GM23248 (cell line): ENCODE measurements around a stretch of chr1.

DNA sequence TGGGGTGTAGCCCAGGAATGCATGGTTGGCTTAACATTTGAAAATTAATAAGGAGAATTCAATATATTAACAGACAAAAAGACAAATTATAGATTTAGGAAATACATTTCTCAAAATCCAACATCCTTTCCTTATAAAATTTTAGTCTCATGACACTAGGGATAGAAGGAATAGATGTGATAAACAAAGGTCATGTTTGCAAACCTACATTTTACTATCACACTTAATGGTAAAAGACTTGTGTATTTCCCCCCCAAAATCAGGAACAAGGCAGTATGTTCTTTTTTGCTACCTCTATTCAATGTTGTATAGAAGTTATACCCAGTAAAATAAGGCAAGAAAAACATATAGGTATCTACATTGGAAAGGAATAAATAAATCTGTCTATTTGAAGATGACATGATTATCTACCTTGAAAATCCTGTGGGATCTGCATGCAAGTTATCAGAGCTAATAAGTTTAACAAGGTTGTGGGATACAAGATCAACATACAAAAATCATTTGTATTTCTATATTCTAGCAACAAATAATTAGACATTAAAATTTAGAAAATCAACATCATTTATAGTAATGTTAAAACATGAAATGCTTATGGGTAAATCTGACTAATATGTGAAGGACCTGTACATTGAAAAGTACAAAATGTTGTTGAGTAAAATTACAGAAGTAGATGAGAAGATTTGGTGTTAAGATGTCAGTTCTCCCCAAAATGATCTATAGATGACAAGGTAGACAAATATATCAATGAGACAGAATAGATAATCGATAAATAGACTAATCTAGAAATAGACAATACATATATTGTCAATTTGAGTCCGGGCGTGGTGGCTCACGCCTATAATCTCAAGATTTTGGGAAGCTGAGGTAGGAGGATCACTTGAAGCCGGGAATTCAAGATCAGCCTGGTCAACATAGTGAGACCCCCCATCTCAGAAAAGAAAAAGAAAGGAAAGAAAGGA lies 22.1 kb upstream of the DDR2 start:
- RAMPAGE, long total RNA, result no peak

DNA sequence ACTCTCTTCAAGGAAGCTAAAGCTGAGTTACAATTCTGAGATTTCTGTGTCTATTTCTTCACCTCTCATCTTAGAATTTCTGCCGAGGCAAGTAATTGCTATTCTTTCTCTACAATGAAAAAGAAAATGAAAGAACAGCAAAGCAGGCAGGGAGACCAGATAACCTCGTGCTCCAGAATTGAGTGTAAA lies 5.6 kb upstream of the DDR2 start:
- RAMPAGE, long total RNA, result no peak

DNA sequence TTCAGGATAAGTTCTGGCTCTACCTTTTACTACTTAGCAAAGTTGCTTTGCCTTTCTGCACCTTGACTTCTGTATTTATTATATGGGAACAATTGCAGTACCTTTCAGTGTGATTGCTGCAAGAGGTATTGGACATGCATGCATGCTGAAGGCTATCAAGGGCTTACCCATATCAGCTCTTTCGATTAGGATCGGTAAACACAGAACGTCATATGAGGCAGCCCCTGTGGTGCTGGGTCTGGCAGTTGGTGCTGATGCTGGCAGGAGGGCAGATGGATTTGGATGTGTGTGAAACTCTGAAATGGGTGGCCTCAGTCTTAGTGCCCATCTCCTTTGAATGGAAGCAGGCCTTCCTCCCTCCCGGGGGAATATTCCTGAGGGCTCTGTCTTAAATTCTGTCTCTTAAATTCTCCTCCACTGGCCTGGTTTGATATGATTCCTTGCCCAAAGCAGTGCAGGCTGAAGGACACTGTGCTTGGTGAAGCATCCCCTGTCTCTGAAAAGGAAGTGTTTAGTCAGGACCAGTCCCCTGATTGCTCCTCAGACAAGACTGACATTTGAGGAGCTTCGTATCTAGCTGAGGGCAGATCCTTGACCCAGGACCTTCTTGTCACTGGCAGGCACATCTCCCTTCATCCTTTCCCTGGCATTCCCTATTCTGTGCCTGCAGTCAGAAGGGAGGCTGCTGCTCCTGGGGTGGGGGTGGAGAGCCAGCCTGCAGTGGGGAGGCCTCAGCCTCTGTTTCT lies 2.2 kb downstream of the DDR2 start:
- RAMPAGE, long total RNA, result no peak

GRCh38 chr1:162703675-162703971 lies 71.4 kb downstream of the DDR2 start:
- RAMPAGE, long total RNA, result no peak

DNA sequence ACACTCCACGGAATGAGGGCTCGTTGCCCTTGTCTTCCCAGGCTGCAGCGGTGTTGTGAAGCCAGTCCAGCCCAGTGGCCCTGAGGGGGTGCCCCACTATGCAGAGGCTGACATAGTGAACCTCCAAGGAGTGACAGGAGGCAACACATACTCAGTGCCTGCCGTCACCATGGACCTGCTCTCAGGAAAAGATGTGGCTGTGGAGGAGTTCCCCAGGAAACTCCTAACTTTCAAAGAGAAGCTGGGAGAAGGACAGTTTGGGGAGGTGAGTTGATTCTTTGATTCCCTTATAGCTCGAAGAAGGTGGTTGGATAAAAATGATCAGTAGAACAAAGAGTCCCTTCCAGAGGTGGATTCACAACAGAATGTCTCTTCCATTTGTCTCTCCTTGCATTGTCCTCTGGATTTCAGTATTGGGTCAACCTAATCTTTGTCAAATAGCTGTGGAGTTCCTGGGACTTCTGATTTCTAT lies 18.5 kb upstream of the HSD17B7 start:
- RAMPAGE, long total RNA, result no peak

DNA sequence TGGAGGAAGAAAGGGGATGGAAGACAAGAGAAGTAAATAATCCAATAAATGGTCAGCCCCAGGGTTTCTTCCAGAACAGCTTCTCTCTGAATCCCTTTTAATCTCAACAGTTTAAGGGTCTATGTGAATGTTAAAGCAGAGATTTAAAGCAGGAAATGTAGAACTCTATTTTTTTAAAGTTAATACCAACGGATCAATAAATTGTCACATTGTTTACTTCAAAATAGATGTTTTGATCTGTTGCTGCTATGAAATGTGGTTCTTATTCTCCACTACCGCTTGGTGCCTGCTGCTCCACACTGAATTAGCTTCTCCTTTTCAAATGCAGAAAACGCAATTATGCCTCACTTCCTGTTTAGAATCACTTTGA lies 36.0 kb downstream of the RGS5 start:
- RAMPAGE, long total RNA, result no peak

- RAMPAGE, long total RNA, result no peak
Observed at GRCh38 chr1:163231382-163231909, 28.7 kb upstream of the RGS5 start.

- RAMPAGE, long total RNA, result no peak
Observed at GRCh38 chr1:164560850-164561464, 2.0 kb downstream of the PBX1 start.

GRCh38 chr1:164575558-164576112 lies 16.7 kb downstream of the PBX1 start:
- RAMPAGE, long total RNA, result no peak

GRCh38 chr1:164597007-164597464 lies 38.1 kb downstream of the PBX1 start:
- RAMPAGE, long total RNA, result no peak

- RAMPAGE, long total RNA, result no peak
Observed at GRCh38 chr1:164598218-164599233, 39.5 kb downstream of the PBX1 start.

DNA sequence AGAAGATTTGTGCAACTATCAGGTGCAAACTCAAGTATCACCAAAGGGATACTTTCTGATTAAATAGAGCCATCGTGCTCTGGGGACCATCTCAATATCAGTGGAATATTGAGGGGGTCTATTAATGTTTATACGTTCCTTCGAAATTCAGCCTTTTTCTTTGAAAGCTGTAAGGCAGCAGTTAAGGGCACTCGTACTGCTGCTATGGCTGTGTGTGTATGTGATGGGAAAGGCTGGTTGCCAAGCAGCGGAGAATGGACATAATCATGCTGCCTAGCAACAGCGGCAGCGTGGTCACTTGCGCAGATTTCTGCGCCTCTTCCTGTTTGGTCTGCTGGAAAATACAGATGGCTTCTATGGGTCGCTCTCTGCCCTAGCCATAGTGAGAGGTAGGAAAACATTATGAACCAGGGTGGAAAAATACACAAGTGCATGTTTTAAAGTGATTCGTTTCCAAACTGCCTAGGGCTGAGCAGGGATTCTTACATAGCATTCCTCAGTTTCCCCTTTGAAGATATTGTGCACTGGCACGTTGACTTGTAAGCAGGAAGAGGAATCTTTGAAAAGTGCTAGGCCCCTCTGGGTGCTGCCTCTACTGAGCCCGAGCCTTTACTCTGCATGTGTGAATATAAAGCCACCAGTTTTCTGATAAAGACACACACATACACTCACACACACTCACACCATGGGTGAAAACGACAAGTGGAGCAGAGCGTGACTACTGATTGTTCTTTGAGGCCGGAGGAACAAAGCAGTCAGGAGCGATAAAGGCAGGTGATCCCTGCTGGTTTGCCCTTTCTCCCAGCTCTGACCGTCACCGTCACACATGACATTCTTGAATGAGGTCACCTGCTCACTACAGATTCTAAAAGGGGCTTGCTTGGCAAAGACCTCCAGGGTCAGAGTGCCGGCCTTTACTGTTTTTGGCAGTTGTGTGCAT lies 79.2 kb downstream of the PBX1 start:
- RAMPAGE, long total RNA, result no peak

- RAMPAGE, long total RNA, result no peak
Observed at GRCh38 chr1:164699531-164700890, 141.0 kb downstream of the PBX1 start.

DNA sequence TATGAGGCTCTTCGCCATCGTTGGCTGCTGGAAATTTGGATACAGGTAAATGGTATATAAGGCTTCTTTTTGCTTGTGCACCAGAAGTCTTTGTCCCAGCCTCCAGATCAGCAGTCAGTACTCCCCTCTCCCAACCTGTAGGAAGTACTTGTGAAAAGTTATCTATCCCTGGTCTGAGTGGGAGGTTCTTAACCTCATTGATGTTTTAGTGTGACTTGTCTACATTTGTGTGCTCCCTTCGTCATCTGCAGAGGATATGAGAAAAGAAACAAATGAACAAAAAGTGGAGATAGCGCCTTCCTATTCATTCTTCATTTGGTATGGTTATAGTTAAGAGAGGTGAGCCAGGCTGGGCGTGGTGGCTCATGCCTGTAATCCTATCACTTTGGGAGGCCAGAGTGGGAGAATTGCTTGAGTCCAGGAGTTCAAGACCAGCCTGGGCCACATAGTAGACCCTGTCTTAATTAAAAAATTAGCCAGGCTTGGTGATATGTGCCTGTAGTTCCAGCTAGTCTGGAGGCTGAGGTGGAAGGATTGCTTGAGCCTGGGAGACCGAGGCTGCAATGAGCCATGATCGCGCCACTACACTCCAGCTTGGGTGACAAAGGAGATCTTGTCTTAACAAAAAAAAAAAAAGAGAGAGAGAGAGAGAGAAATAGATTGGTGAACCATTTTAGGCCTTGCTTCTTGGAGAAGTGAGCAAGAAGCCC lies 168.9 kb downstream of the PBX1 start:
- RAMPAGE, long total RNA, result no peak

GRCh38 chr1:164792390-164792855 lies 233.4 kb downstream of the PBX1 start:
- RAMPAGE, long total RNA, result no peak

GRCh38 chr1:164794158-164794751 lies 235.3 kb downstream of the PBX1 start:
- RAMPAGE, long total RNA, result no peak

DNA sequence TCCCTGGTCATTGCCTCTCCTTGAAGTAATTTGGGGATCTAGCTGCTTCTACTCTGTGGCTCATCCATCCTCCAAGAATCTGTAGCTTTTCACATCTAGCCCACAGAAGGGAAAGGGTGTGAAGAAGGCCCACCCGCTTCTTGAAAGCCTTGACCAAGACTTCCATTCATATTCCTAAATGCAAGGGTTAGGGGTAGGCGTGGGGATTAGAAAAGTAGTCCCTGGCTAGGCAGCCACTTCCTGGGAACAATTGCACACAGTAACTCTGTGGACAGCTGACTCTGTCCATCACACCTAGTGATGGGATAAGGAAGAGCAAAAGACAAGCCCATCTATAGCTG lies 294.1 kb downstream of the PBX1 start:
- RAMPAGE, long total RNA, result no peak

DNA sequence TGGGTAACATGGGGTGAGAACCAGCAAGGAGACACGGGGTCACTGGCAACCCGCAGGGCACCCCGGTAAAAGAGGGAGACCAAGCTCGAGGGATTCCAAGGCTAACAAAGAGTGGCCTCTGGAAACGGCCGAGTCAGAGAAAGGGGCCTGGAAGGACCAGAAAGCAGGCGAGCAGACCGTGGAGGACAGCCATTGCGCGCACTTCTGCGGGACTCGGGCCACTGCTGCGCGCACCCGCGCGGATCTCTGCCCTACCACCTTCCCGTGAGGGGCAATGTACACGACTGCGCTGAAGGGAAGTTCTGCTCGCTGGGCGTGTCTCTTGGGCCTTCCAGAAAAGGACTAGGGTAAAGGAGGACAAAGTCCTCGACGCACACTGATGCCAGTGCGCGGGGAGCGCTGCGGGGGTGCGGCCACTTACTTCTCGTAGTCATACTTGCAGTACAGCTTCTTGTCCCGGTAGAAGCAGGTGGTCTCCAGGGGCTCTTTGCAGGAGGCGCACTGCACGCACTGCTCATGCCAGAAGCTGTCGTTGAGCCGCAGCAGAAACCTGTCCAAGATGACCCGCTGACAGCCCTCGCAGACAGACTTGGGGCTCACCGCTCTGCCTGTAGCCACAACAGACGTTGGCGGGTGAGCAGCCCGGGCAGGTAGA lies 3.7 kb downstream of the LMX1A start:
- RAMPAGE, long total RNA, result no peak

GRCh38 chr1:165424298-165424886 lies 20.5 kb downstream of the RXRG start:
- RAMPAGE, long total RNA, result no peak

- RAMPAGE, long total RNA, result no peak
Observed at GRCh38 chr1:165630037-165630639, 896 bp upstream of the MGST3 start.